Esophagus squamous epithelium (tissue), 4 donors: ENCODE data around the genes SPACA7, TUBGCP3 and F10.

DNA sequence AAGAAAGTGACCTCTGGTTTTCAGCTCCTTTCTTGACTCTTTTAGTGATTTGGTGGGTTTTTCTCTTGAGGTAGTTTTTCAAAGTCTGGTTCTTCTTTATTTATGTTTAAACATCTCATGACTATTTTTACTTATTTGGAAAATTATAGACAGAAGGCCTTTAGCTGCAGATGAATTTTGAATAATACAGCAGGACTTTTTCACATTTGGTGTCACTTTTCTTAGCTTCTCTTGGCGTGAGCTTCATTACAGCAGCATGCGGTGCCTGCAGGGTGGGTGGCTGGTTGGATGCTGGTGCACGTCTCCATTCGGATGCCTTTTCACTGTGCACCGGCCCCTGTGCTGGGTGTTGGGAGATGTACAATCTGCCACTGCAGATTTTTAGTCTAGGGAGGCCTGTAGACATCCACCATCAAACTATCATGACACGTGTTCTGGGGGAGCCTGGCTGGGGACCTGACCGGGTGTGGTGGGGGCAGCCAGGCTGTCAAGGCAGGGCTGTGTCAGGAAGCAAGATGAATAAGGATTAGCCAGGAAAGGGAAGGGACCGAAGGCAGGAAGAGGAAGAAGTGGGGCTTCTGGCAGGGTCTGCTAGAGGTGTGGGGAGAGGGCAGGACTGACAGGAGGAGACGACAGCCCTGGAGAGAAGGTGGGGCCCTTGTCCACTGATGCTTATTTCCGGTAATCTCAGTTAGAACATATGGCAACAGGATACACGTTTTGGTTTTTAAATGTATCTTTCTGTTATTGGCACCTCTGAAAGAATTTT is 88.7 kb downstream of the ARHGEF7 start:
- PRO-cap: no peak
- RAMPAGE, long total RNA, 4 experiments: no peak in any of the 4 experiments

- PRO-cap: no peak
- RAMPAGE, long total RNA, 4 experiments: no peak in any of the 4 experiments
Observed at GRCh38 chr13:111217444-111218149, 102.5 kb downstream of the ARHGEF7 start.

DNA sequence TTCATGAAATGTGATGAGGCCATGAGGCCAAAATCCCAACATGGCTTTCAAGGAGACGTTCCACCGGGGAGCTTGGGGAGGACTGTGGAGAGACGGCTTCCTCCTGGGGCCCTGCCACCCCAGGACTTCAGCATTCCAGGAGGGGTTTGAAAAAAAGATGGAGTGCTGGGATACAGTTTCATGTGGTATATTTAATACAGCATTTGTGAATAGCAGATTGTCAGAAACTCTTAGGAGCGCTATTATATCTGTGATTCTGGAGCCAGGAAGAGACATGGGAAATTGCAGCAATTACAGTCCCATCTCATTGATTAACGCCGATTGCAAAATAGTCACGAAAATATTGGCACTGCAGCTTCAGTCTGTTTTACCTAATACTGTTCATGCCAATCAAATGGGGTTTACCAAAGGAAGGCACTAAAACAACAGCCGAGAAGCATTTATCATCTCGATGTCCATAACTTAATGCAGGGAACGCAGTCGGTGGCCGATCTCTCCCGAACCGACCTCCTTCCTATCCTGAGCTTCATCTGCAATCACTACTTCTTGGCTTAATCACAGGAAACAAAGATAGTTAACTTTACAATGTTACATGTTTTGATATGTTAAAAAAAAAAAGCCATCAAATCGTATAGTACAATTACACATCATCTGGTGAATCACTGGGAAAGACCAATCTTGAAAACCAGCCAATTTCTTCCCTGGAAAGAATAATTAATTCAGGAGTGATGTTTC is 295.8 kb downstream of the TEX29 start:
- PRO-cap: no peak
- RAMPAGE, long total RNA, 4 experiments: no peak in any of the 4 experiments

DNA sequence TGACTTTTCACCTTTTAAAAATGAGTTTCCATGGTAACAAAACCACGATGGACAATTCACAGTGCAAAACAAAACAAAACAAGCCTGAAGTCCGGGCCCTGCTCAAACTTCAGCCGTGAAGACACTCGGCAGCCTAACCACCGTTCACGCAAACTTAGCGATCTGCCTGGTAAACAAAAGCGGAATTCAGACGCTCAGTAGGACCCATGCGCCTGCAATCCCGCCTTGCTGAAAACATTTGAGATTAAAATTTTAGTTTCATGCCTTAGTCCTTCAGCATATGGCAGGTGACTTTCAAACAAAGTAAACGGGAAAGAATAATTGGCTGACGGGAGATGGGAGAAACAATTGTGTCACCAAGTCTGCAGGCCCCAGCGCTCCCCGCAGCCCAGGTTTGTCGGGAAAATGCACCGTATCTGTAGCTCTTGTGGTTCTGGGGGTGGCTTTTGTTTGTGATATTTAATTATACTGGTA is 94.5 kb downstream of the SOX1 start:
- PRO-cap: no peak
- RAMPAGE, long total RNA, 4 experiments: no peak in any of the 4 experiments

DNA sequence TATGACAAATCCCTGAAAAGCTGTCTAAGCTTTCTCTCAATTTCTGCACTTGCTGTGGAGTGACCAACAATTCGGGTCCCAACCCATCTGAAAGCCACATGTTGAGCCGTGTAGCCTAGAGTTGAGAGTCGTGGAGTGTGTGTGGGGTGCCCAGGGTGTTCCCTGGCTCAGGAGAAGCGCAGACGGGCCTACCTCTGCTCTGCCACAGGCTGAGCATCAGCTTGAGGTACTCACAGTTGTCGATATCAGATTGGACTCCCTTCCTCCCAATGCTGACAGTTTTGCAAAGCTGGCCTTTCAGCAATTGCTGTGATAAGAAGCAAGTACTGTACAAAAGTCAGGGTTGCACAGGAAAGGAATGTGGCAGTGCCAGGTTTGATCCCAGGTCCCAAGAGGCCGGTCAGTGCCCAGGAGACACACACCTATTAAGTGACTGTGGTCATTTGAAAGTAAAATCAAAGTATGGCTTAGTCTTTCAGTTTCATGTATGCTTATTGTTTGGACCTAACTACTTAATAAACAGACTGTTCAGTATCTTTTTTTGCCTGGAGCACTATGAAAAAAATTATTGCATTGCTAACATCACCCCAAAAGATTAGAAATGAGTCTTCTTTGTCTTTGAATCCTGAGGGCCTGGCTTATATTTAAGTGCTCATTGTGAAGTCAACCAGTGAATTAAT is 133.3 kb upstream of the SPACA7 start:
- PRO-cap: no peak
- RAMPAGE, long total RNA, 4 experiments: no peak in any of the 4 experiments

DNA sequence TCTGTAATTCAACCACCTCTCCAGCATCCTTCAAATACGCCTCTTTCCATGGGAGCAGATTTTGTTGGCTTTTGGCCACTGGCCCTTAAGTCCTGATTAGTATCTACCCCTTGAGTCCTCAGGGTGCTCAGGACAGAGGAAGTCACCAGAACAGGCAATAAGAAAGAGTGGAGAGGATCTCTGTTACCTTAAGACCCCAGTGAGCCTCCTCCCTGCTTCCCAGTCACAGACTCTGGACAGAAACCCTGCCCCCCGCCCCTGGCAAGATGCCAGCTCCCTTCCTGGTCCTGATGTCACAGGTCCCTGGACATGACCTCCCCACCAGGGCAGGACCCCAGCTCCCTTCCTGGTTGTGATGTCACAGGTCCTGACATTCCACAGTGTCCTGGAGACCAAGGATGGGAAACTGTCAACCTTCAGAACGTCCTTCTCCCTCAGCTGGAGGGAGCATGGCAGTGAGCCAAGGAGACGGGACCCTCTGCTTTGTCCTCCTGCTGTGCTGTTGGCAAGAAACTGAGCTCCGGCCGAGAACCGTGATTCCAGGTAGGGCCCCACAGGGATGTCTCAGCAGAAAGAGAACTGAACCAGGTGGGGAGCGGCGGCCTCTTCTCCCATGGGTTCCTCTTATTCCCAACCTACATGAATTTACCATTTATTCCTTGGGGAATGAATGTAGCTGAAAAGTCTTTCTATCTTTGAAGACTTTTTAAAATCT is at the start of gene SPACA7:
TSS of gene SPACA7 (plus strand) at position 419 of the 715 bp plus-strand sequence.
- PRO-cap: no peak
- RAMPAGE, long total RNA, 4 experiments: no peak in any of the 4 experiments

- PRO-cap: no peak
- RAMPAGE, long total RNA, 4 experiments: no peak in any of the 4 experiments
Observed at GRCh38 chr13:112527334-112527782, 60.6 kb downstream of the TUBGCP3 start.

DNA sequence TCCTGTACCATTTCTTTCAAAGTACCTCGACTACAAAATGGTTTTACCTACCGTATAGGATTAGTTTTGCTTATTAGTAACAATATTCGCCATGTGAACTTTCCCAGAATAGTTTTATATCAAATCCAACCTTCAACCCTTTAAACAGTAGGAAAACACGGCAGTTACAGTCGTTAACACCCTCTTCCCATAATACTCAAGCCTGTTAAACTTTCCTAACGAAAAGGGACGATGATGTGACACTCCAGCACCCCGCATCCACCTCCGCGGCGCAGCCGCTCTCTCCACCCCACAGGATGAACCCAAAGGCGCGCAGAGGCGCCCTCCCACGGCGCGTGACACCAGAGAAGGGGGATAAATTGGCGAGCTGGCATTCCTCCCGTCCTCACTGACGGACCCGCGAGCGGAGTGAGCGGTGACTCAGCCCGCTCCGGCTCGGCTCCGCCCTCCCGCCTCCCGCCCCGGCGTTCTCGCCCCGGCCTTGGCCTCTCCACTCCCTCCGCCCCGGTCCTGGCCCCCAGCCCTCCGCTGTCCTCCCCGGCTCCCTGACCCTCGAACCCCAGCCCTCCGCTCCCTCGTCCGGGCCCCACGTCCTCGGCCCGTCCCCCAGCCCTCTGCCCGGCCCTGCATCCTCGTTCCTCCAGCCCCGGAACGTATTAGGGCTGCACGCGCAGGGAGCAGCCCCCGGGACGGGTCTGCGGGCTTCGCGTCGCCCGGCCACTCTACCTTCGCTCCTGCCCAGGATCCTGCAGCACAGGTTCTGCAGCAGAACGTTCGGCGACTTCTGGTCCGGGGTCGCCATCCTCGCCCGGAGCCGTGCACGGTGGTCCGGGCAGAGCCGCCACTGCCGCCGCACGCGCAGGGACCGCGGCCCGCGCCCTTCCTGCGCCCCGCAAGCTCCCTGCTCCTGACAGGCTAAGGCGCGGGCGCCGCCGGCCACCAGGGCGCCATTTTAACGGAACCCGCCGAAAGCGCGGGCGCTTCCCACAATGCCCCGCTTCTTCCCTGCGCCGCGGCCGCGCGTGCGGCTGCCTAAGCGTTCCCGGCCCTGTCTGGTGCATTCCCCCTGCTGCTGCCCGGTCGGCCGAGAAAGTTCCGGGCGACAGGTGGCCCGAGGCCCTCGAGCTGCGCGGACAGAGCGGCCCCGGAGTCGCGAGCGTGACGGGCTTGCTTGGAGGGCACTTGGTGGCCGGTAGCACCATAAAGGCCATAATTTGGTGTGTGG is at the start of gene TUBGCP3:
TSS of gene TUBGCP3 (minus strand) at position 975 of the 1,225 bp plus-strand sequence.
- PRO-cap: bidirectional peak, plus-strand start at position 385 of the sequence, minus-strand start at position 390 of the sequence; bidirectional peak, plus-strand start at position 1,039 of the sequence, minus-strand start at position 1,007 of the sequence
- RAMPAGE, long total RNA, 4 experiments: start-site peak on the minus strand in 2 of 4 experiments, centred at positions 462 to 890 of the sequence, 6 to 17 reads per replicate

DNA sequence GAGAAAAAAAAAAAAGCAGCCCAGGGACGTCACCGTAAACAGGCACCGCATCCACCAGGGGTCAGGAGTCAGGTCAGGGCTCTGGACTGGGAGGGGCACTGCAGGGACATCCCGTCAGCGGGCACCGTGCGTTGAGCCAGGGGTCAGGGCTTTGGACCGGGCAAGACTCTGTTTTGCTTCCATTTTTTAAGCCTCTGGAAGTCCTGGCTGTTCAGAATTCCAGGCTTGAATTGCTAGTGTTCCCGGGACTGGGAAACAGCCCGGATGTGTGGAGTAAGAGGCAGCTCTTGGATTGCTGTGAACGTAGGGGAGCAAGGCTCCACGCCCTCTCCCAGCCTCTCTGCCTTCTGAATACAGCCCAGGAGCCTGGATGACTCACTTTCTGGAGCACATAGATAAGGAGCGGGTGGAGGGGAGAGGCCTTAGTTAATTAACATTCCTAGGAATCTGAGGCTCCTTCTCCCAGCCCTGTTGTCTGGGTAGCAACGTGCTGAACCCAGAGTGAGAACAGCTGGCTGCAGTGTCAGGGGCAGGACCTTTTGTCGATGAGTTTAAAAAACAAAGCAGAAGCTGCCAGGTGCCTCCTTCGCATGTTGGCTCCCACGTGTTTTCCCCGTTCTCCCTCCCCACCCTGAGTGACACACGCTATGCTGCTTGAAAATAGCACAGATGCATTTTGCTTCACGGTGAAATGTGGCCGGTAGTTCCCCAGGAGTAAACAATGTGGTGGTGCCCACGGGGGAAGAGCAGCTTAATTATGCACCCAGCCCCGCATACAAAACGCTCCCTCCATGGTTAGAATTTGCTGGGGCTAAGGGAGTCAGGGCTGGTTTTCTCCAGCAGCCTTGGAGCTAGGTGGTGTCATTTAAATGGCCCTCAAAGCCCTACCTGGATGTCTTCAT is 21.9 kb downstream of the ATP11A start:
- PRO-cap: bidirectional peak, plus-strand start at position 499 of the sequence, minus-strand start at position 346 of the sequence
- RAMPAGE, long total RNA, 4 experiments: no peak in any of the 4 experiments

DNA sequence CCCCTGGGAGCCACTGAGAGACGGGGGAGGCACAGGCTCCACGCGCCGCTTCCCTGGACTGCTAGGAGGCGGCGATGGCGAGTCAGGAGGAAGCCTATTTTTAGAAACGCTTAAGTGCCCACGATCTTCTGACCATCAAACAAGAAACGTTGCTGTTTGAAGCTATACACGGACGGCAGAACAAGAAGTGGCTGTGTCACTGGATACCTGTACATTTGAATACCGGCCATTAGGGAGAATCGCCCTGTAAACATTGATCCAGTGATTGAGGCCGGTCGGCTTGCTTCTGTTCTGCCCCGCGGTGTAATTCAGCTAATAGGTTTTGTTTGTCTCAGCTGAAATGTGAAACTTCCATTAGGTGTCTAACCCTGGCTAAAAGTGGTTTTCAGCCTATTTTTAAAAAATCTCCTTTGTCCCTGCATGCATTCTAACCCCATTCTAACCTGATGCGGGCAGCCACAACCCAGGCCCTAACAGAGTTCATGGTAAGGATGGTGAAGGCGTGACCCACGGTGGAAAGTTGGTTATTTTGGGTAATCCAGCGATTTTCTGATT is 81.0 kb downstream of the ATP11A start:
- PRO-cap: no peak
- RAMPAGE, long total RNA, 4 experiments: no peak in any of the 4 experiments

DNA sequence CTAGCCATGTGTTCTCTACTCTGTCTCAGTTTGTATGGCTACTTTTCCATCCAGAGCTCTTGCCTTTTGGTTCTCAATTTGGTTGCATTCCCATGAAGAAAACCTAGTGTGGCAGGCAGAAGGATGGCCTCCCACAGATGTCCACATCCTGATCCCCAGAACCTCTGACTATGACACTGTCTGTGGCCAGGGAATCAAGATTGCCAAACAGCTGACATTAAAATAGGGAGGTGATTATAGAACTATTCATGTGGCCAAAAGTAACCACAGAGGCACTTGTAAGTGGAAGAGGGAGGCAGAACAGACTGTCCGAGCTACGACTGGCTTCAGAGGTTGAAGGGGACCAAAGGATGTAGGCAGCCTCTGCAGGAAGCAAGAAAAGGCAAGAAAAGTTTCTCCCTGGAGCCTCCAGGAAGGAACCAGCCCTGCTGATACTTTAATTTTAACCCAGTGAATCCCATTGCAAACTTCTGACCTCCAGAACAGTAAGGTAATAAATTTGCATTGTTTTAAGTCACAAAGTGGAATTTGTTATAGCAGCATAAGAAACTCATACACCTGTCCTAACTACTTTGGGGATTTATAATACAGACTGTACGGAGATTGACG is 106.4 kb downstream of the ATP11A start:
- PRO-cap: no peak
- RAMPAGE, long total RNA, 4 experiments: no peak in any of the 4 experiments

DNA sequence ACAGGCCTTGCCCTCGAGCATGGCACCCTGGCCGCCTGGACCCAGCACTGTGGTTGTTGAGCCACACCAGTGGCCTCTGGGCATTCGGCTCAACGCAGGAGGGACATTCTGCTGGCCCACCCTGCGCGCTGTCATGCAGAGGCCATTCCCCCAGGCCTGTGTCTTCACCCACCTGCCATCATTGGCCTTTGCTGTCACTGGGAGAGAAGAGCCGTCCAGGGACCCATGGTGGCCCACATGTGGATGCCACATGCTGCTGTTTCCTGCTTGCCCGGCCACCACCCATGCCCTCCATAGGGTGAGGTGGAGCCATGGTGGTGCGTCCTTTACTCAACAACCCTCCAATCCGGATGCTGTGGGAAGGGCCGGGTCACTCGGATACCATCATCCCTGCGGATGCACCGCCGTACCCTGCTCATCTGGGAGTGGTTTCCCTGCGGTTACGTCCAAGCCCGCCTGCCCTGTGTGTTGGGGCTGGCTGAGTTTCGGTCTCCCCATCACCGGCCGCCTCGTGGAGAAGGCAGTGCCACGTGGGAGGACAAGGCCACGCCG is 86.8 kb upstream of the MCF2L start:
- PRO-cap: no peak
- RAMPAGE, long total RNA, 4 experiments: no peak in any of the 4 experiments

DNA sequence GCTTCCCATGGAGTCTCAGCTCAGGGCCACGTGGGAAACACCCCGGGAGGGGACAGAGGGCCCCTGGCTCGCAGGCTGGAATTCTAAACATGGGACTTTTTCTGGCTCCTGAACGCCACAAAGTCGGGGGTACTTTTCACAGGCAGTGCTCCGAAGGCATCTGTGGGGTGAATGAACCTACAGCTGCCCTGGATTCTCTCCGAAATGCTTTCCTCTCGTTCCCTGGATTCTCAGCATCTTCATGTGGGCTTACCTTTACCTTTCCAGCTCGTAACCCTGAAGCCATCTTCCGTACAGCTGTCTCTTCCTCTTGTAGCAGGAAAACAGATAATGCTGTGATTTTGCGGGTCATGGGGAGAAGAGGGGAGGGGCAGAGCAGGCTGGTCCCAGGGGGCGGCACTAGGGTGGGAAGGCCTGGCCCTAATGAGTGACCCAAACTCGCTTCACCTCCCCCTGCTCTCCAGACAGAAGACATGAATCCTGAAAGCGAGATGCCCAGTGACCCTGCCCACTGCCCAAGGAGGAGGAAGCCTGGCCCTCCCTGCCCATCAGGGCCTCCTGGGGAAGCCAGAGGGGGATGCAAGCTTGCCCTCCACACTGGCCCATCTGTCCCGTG is 81.0 kb upstream of the MCF2L start:
- PRO-cap: no peak
- RAMPAGE, long total RNA, 4 experiments: no peak in any of the 4 experiments

DNA sequence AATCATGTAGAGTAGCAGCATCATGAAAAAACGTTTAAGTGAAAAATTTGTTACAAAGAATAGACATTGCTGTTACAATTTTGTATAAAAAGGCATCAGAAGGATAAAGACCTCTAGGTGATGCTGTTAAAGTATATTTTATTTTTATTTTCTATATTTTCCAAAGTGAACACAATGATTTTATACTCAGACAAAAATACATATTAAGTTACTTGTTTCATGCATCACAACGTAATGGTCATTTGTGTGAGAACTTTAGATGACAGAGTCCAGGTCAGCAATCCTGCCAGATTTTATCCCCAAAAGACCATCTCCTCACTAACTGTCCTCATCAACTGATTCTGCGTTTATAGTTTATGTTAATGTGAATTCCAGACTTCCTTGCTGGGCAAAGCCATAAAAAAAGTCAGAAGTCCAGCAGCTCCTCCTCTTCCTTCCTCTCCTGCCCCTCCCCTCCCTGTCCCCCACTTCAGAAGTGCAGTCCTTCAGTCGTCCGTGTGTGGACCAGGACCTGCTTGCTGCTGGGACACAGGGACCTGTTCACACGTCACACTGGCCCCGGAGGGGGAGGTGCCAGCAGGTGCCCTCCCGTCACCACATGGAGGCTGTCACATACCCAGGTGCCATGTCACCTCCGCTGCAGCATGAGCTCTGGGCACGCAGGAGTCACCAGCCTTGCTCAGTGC is 4.2 kb upstream of the MCF2L start:
- PRO-cap: bidirectional peak, plus-strand start at position 488 of the sequence, minus-strand start at position 366 of the sequence
- RAMPAGE, long total RNA, 4 experiments: no peak in any of the 4 experiments

DNA sequence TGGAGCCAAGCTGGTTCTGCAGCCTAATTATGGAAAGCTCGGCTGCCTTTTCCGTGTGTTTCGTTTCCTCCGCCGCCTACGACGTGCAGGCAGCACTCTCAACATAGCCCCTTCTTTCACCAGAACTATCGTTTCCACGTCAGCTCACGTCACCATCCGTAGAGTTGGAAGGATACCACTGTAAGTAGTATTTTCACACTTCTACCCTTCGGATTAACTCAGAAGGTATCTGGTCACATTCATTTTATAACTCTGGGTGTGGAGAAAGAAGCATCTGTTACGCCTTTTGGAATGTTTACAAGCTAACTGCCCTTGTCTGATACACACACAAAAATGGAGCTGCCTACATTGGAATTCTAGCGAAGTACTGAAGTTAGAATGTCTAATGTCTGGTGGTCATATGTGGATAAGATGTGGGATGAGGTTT is 5.9 kb downstream of the MCF2L start:
- PRO-cap: no peak
- RAMPAGE, long total RNA, 4 experiments: no peak in any of the 4 experiments

DNA sequence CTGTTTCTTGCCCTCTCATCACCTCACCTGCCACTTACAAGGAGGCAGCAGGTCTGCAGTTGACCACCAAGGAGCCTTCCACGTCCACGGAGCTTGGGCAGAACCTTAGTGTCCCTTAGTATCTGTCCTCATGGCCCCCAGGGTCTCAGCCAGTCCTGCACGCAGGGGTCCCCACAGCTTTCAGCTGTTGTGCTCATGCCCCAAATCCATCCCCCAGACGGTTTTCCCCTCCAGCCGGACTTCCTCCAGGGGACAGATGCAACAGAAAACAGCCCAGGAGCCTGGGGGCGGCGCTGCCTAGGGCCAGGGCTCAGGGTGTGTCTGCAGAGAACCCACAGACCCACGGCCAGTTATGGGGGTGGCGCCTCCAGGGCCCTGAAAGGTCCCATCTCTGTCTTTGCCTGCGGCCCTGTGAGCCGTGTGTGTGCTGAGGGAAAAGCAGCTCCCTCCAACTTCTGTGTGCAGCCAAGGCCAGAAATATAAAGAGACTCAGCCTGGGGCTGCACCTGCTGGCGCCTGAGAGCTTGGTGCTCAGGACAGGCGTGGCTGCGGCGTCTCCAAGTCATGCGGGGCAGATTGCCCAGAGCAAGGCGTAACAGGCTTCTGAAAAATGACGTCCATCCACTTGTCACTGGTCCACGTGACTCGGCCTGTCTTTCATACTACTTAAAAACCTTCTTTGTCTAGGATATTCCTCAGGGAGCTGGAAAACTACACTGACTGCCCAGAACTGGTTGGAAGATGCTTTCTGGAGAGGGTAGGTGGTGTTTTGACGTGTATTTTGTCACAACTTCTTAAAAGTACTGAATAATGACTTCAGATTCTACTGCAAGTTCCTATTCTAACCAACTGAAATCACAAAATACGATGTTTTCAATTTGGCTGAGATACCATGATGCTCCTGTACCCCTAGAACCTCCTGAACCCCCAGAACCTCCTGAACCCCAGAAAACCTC is 22.0 kb upstream of the F7 start:
- PRO-cap: no peak
- RAMPAGE, long total RNA, 4 experiments: no peak in any of the 4 experiments

GRCh38 chr13:113090086-113090448 is 15.5 kb upstream of the F7 start:
- PRO-cap: no peak
- RAMPAGE, long total RNA, 4 experiments: no peak in any of the 4 experiments

- PRO-cap: bidirectional peak, plus-strand start at chr13:113122810, minus-strand start at chr13:113122660
- RAMPAGE, long total RNA, 4 experiments: start-site peak on the plus strand in 3 of 4 experiments, at chr13:113122782-113122840 at its widest, 19 to 304 reads per replicate
Observed at GRCh38 chr13:113122109-113122989, at the start of gene F10. TSS of gene F10 (plus strand) at chr13:113122799.

GRCh38 chr13:113137587-113138407 is 15.2 kb downstream of the F10 start:
- PRO-cap: no peak
- RAMPAGE, long total RNA, 4 experiments: no peak in any of the 4 experiments

DNA sequence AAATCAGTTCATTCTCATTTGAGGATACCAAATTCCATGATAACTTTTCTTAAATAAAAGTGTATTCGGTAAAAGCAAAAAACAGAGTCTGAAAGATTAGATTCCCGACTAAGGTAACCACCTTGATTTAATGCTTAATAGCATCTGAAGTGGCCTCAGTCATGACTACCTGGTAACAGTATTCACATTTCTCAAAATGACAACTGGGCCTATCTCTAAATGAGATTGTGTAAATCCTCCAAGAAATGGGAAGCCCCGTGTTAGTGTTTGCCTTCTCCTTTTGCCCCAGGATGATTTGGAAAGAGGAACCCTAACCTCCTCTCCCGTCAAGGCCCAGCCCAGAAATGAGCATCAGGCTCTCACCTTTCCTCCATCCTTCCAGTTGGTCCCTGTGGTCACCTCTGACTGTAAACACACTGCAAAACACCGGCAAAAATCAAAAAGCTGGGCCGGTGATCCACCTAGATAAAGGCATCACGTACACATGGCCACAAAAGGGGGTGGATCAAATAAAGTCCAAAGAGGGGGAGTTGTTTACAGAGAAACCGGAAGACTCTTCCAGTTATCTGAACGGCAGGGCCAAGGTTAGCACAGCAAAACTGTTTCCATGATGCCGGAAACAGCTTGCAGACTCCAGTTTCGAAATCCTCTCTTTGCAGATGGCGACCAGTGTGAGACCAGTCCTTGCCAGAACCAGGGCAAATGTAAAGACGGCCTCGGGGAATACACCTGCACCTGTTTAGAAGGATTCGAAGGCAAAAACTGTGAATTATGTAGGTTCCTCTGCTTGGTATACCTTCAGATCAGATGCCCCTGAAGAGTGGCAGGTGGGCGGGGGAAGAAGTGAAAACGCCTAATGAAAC is 16.3 kb downstream of the F10 start:
- PRO-cap: no peak
- RAMPAGE, long total RNA, 4 experiments: no peak in any of the 4 experiments